K562 (cell line): ENCODE measurements around the genes CRY2 and PEX16.

DNA sequence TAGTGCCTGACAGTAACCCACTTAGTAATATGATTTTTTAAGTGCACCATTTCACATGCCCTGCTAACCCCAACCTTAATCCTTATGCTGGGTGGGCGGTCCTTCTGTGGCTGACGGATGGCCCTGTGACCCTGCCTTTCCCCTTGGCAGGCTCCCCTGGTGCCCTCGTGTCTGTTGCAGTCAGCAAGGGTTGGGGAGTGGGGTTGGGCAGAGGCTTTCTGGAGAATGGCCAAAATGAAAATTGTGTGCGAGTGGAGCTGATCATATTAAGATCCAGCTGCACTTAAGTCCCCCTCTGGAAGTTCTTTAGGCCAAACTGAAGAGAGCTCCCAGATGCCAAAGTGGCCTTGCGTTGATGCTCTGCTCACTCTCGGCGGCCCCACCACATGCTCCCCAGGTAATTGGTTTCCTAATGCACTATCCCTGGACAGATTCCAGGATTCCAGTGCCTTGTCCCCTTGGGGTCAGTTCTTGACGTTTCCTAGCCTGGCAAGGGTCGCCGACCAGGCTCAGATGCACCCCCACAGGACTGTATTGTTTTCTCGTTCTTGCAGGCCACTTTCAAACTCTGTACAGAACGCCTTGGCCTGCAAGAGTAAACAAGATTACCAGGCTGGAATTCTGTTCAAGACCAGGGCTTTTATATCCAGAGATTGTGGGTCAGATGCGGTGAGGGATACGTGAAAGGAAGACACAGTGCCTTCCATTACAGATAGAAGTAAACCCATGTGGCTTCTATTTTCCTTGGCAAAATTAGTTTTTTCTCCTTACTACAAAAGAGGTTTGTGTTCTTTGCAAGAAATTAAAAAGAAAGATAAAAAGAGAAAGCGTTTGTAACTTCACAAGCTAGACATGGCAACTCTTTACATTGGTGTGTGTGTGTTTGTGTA, 16.3 kb upstream of the C11orf96 start:
- RAMPAGE, long total RNA, result no peak
- RRBS, result no CpG with 5 or more reads among the region's 15 CpGs
PRO-cap:
- standard, result no peak
- CoPRO, capped RNA only, 2 experiments, result no peak in any of the 2 experiments
- CoPRO, capped and uncapped RNA, 2 experiments, result no peak in any of the 2 experiments
- CoPRO, uncapped RNA only, 2 experiments, result no peak in any of the 2 experiments
CAGE:
- cytosol, long polyA plus RNA, result no peak
- long polyA plus RNA, result no peak
- nucleolus, long total RNA, result no peak
- nucleus, long polyA plus RNA, result no peak

GRCh38 chr11:43984268-43984657, 41.8 kb downstream of the C11orf96 start:
- RAMPAGE, long total RNA, result no peak
- RRBS, result no CpG with 5 or more reads among the region's 3 CpGs
PRO-cap:
- standard, result no peak
- CoPRO, capped RNA only, 2 experiments, result no peak in any of the 2 experiments
- CoPRO, capped and uncapped RNA, 2 experiments, result no peak in any of the 2 experiments
- CoPRO, uncapped RNA only, 2 experiments, result no peak in any of the 2 experiments
CAGE:
- cytosol, long polyA plus RNA, result no peak
- long polyA plus RNA, result no peak
- nucleolus, long total RNA, result no peak
- nucleus, long polyA plus RNA, result no peak

DNA sequence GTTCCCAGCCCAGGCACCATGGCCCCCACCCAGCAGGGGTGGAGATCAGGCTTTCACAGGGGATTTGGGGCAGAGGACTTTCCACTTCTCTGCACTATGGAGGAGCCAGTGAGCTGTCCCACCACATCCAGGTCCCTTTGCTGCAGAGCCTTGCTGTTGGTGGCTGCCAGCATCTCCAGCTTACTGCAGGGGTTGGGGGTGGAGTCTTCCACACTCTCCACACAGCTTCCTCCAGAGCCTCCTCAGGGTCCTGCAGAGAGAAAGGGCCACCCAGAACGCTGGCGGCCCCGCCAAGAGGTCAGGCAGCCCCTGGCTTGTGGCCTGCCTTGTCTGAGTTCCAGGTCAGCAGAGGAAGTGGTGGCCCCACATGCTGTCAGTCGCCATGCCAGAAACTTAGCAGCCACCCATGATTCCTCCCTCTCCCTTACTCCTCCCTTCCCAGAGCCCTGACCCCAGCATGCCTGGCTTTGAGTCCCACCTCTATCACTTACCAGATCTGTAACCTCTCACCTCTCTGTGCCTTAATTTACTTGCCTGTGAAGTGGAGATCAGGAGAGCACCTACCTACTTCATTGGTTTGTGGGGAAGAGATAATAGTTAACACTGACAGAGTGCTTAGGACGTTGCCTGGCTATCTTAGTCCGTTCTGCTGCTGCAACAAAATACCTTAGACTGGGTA, 47.3 kb downstream of the C11orf96 start:
- RAMPAGE, long total RNA, result no peak
- RRBS, result no CpG with 5 or more reads among the region's 6 CpGs
PRO-cap:
- standard, result no peak
- CoPRO, capped RNA only, 2 experiments, result no peak in any of the 2 experiments
- CoPRO, capped and uncapped RNA, 2 experiments, result no peak in any of the 2 experiments
- CoPRO, uncapped RNA only, 2 experiments, result no peak in any of the 2 experiments
CAGE:
- cytosol, long polyA plus RNA, result no peak
- long polyA plus RNA, result no peak
- nucleolus, long total RNA, result no peak
- nucleus, long polyA plus RNA, result no peak

- RAMPAGE, long total RNA, result no peak
- RRBS, result no CpG with 5 or more reads among the region's 4 CpGs
PRO-cap:
- standard, result no peak
- CoPRO, capped RNA only, 2 experiments, result no peak in any of the 2 experiments
- CoPRO, capped and uncapped RNA, 2 experiments, result no peak in any of the 2 experiments
- CoPRO, uncapped RNA only, 2 experiments, result no peak in any of the 2 experiments
CAGE:
- cytosol, long polyA plus RNA, result no peak
- long polyA plus RNA, result no peak
- nucleolus, long total RNA, result no peak
- nucleus, long polyA plus RNA, result no peak
These were observed 71.4 kb downstream of the ALX4 start for GRCh38 chr11:44238469-44238969.

DNA sequence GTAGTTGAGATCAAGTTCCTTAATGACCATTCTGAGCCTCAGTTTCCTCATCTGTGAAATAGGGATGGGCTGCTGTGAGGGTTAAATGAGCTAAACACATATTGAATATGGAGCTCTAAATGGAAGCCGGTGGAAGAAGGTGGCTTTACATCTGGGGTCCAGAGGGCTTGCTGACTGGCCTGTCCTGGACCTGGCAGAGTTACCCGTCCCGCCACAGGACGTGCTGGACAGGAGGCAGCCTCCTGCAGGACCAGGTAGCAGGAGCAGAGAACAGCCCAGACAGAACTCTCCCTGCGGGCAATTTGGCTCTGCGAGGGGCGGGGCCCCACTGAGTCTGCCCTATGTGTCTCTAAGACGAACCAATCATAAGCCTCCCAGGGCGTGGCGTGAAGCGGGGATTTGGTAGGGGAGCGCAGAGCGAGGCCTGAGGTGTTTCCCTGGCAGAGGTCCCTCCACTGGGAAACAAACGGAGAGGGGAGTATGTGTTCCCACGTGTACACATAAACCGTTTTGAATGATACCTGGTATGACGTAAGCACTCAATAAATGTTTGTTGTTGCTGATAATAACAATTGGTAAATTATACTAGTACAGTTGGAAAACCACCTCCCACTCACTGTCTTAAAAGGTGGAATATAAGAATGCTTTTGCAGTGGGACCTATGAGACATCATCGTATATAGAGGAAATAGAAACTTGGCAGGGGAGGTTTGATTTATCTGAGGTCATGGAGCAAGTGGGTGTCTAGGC, 7.4 kb downstream of the CD82 start:
- RAMPAGE, long total RNA, result no peak
- RRBS, result no CpG with 5 or more reads among the region's 18 CpGs
PRO-cap:
- standard, result no peak
- CoPRO, capped RNA only, 2 experiments, result no peak in any of the 2 experiments
- CoPRO, capped and uncapped RNA, 2 experiments, result no peak in any of the 2 experiments
- CoPRO, uncapped RNA only, 2 experiments, result no peak in any of the 2 experiments
CAGE:
- cytosol, long polyA plus RNA, result no peak
- long polyA plus RNA, result no peak
- nucleolus, long total RNA, result no peak
- nucleus, long polyA plus RNA, result no peak

DNA sequence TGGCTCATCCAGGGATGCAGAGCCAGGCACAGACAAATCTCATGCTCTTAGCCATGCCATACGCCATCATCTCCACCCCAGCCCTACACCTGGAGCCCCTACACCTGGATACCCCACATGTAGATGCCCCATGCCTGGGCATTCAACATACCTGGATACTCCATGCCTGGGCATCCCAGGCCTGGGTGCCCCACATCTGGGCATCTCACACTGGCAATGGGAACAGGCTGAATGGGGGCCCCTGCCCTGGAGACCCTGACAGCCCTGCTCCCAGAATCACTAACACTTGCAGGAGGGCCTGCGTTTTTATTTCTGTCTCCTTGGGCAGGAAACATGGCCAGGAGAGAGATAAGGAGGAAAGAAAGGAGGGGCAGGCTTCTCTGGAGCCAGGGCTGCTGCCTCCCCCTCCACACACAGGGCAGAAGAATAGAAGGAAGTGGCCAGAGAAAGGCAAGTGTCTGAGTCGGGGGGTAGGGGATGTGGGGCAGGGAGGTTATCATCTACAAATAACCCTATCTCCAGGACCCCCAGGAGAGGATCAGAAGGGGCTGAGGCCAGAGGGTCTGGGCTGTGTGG, 25.6 kb upstream of the TSPAN18 start:
- RAMPAGE, long total RNA, result no peak
- RRBS, result no CpG with 5 or more reads among the region's 3 CpGs
PRO-cap:
- standard, result no peak
- CoPRO, capped RNA only, 2 experiments, result no peak in any of the 2 experiments
- CoPRO, capped and uncapped RNA, 2 experiments, result no peak in any of the 2 experiments
- CoPRO, uncapped RNA only, 2 experiments, result no peak in any of the 2 experiments
CAGE:
- cytosol, long polyA plus RNA, result no peak
- long polyA plus RNA, result no peak
- nucleolus, long total RNA, result no peak
- nucleus, long polyA plus RNA, result no peak

- RAMPAGE, long total RNA, result no peak
- RRBS, result no CpG with 5 or more reads among the region's 4 CpGs
PRO-cap:
- standard, result no peak
- CoPRO, capped RNA only, 2 experiments, result no peak in any of the 2 experiments
- CoPRO, capped and uncapped RNA, 2 experiments, result no peak in any of the 2 experiments
- CoPRO, uncapped RNA only, 2 experiments, result no peak in any of the 2 experiments
CAGE:
- cytosol, long polyA plus RNA, result no peak
- long polyA plus RNA, result no peak
- nucleolus, long total RNA, result no peak
- nucleus, long polyA plus RNA, result no peak
These were observed 73.6 kb upstream of the TP53I11 start for GRCh38 chr11:45024300-45024600.

- RAMPAGE, long total RNA, result no peak
- RRBS, result no CpG with 5 or more reads among the region's 9 CpGs
PRO-cap:
- standard, result no peak
- CoPRO, capped RNA only, 2 experiments, result no peak in any of the 2 experiments
- CoPRO, capped and uncapped RNA, 2 experiments, result no peak in any of the 2 experiments
- CoPRO, uncapped RNA only, 2 experiments, result no peak in any of the 2 experiments
CAGE:
- cytosol, long polyA plus RNA, result no peak
- long polyA plus RNA, result no peak
- nucleolus, long total RNA, result no peak
- nucleus, long polyA plus RNA, result no peak
These were observed 11.7 kb downstream of the PRDM11 start for GRCh38 chr11:45157979-45158684.

GRCh38 chr11:45182742-45183737, 36.6 kb downstream of the PRDM11 start:
- RAMPAGE, long total RNA, result no peak
- RRBS, result no CpG with 5 or more reads among the region's 18 CpGs
PRO-cap:
- standard, result no peak
- CoPRO, capped RNA only, 2 experiments, result no peak in any of the 2 experiments
- CoPRO, capped and uncapped RNA, 2 experiments, result no peak in any of the 2 experiments
- CoPRO, uncapped RNA only, 2 experiments, result no peak in any of the 2 experiments
CAGE:
- cytosol, long polyA plus RNA, result no peak
- long polyA plus RNA, result no peak
- nucleolus, long total RNA, result no peak
- nucleus, long polyA plus RNA, result no peak

- RAMPAGE, long total RNA, result no peak
- RRBS, result no CpG with 5 or more reads among the region's 11 CpGs
PRO-cap:
- standard, result no peak
- CoPRO, capped RNA only, 2 experiments, result no peak in any of the 2 experiments
- CoPRO, capped and uncapped RNA, 2 experiments, result no peak in any of the 2 experiments
- CoPRO, uncapped RNA only, 2 experiments, result no peak in any of the 2 experiments
CAGE:
- cytosol, long polyA plus RNA, result no peak
- long polyA plus RNA, result no peak
- nucleolus, long total RNA, result no peak
- nucleus, long polyA plus RNA, result no peak
These were observed 124.5 kb upstream of the SYT13 start for GRCh38 chr11:45410621-45411144.

GRCh38 chr11:45434283-45434609, 148.1 kb upstream of the SYT13 start:
- RAMPAGE, long total RNA, result no peak
- RRBS, result no CpG with 5 or more reads among the region's 5 CpGs
PRO-cap:
- standard, result no peak
- CoPRO, capped RNA only, 2 experiments, result no peak in any of the 2 experiments
- CoPRO, capped and uncapped RNA, 2 experiments, result no peak in any of the 2 experiments
- CoPRO, uncapped RNA only, 2 experiments, result no peak in any of the 2 experiments
CAGE:
- cytosol, long polyA plus RNA, result no peak
- long polyA plus RNA, result no peak
- nucleolus, long total RNA, result no peak
- nucleus, long polyA plus RNA, result no peak

- RAMPAGE, long total RNA, result no peak
- RRBS, result 3% methylated on average over 4 of the region's 12 CpGs
PRO-cap:
- standard, result no peak
- CoPRO, capped RNA only, 2 experiments, result no peak in any of the 2 experiments
- CoPRO, capped and uncapped RNA, 2 experiments, result no peak in any of the 2 experiments
- CoPRO, uncapped RNA only, 2 experiments, result no peak in any of the 2 experiments
CAGE:
- cytosol, long polyA plus RNA, result no peak
- long polyA plus RNA, result no peak
- nucleolus, long total RNA, result no peak
- nucleus, long polyA plus RNA, result no peak
These were observed 59.7 kb upstream of the SLC35C1 start for GRCh38 chr11:45745031-45745782.

GRCh38 chr11:45771793-45772497, 33.0 kb upstream of the SLC35C1 start:
- RAMPAGE, long total RNA, result no peak
- RRBS, result no CpG with 5 or more reads among the region's 23 CpGs
PRO-cap:
- standard, result no peak
- CoPRO, capped RNA only, 2 experiments, result no peak in any of the 2 experiments
- CoPRO, capped and uncapped RNA, 2 experiments, result no peak in any of the 2 experiments
- CoPRO, uncapped RNA only, 2 experiments, result no peak in any of the 2 experiments
CAGE:
- cytosol, long polyA plus RNA, result no peak
- long polyA plus RNA, result no peak
- nucleolus, long total RNA, result no peak
- nucleus, long polyA plus RNA, result no peak

GRCh38 chr11:45847390-45848429, at the start of gene CRY2:
TSS of gene CRY2 (plus strand) at chr11:45847475.
- RAMPAGE, long total RNA, result no peak
- RRBS, result 2% methylated on average over 27 of the region's 76 CpGs
PRO-cap:
- standard, result bidirectional peak, plus-strand start at chr11:45847487, minus-strand start at chr11:45847243; bidirectional peak, plus-strand start at chr11:45848113, minus-strand start at chr11:45848020
- CoPRO, capped RNA only, 2 experiments, result peak in 2 of 2 experiments; most common plus-strand start chr11:45847487 (in 2); most common minus-strand start chr11:45848020 (in 1)
- CoPRO, capped and uncapped RNA, 2 experiments, result peak in 2 of 2 experiments; most common plus-strand start chr11:45847487 (in 2)
- CoPRO, uncapped RNA only, 2 experiments, result peak in 2 of 2 experiments; most common plus-strand start chr11:45847485 (in 2); most common minus-strand start chr11:45848017 (in 1)
CAGE:
- cytosol, long polyA plus RNA, result no peak
- long polyA plus RNA, result no peak
- nucleolus, long total RNA, result no peak
- nucleus, long polyA plus RNA, result no peak

DNA sequence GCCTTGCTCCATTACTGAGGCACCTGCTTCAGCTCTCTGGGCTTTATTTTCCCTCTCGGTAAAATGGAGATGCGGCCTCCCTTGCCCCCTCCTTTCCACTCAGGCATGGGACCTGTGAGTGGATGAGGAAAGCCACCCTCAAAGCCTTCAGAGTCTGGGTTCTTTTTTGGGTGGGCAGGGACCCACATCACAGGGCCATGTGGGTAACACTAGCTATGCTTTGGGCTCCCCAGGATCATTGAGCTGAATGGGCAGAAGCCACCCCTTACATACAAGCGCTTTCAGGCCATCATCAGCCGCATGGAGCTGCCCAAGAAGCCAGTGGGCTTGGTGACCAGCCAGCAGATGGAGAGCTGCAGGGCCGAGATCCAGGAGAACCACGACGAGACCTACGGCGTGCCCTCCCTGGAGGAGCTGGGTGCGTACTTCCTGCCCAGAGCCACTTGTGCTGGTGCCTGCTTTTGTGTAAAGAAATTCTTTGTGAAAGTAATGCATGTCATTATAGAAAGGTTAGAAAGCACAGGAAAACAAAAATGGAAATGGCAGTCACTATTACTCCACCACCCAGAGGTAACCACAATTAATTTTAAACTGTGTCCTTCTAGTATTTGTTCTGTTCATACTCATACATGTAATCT, 13.5 kb downstream of the CRY2 start:
- RAMPAGE, long total RNA, result no peak
- RRBS, result no CpG with 5 or more reads among the region's 10 CpGs
PRO-cap:
- standard, result no peak
- CoPRO, capped RNA only, 2 experiments, result no peak in any of the 2 experiments
- CoPRO, capped and uncapped RNA, 2 experiments, result no peak in any of the 2 experiments
- CoPRO, uncapped RNA only, 2 experiments, result no peak in any of the 2 experiments
CAGE:
- cytosol, long polyA plus RNA, result no peak
- long polyA plus RNA, result no peak
- nucleolus, long total RNA, result no peak
- nucleus, long polyA plus RNA, result no peak

- RAMPAGE, long total RNA, result no peak
- RRBS, result 2% methylated on average over 20 of the region's 50 CpGs
PRO-cap:
- standard, result bidirectional peak, plus-strand start at chr11:45917923, minus-strand start at chr11:45917875; bidirectional peak, plus-strand start at chr11:45918226, minus-strand start at chr11:45918137
- CoPRO, capped RNA only, 2 experiments, result peak in 2 of 2 experiments; most common plus-strand start chr11:45918146 (in 1); most common minus-strand start chr11:45917875 (in 2)
- CoPRO, capped and uncapped RNA, 2 experiments, result peak in 1 of 2 experiments; most common plus-strand start chr11:45918152 (in 1); most common minus-strand start chr11:45917875 (in 1)
- CoPRO, uncapped RNA only, 2 experiments, result peak in 1 of 2 experiments; most common plus-strand start chr11:45917938 (in 1); most common minus-strand start chr11:45917843 (in 1)
CAGE:
- cytosol, long polyA plus RNA, result start-site peak on the minus strand at chr11:45917829-45917896, 306 and 304 reads in 2 replicates; start-site peak on the minus strand at chr11:45918003-45918172, 288 and 227 reads in 2 replicates
- long polyA plus RNA, result start-site peak on the minus strand at chr11:45917829-45917892, 128 and 238 reads in 2 replicates; start-site peak on the minus strand at chr11:45917998-45918029, 51 and 64 reads in 2 replicates; start-site peak on the minus strand at chr11:45918112-45918140, 77 and 65 reads in 2 replicates
- nucleolus, long total RNA, result no peak
- nucleus, long polyA plus RNA, result start-site peak on the minus strand at chr11:45917829-45917892, 258 and 367 reads in 2 replicates; start-site peak on the minus strand at chr11:45918007-45918056, 55 and 78 reads in 2 replicates; start-site peak on the minus strand at chr11:45918112-45918151, 85 and 102 reads in 2 replicates
These were observed at the start of gene PEX16 for GRCh38 chr11:45917670-45918425. TSS of gene PEX16 (minus strand) at chr11:45917877.

GRCh38 chr11:46001006-46001744, 78.7 kb downstream of the LARGE2 start:
- RAMPAGE, long total RNA, result no peak
- RRBS, result no CpG with 5 or more reads among the region's 2 CpGs
PRO-cap:
- standard, result no peak
- CoPRO, capped RNA only, 2 experiments, result no peak in any of the 2 experiments
- CoPRO, capped and uncapped RNA, 2 experiments, result no peak in any of the 2 experiments
- CoPRO, uncapped RNA only, 2 experiments, result no peak in any of the 2 experiments
CAGE:
- cytosol, long polyA plus RNA, result no peak
- long polyA plus RNA, result no peak
- nucleolus, long total RNA, result no peak
- nucleus, long polyA plus RNA, result no peak